Metastatic Breast Carcinoma in the Brain (tissue), 10 donors: ENCODE measurements around a stretch of chr1.

DNA sequence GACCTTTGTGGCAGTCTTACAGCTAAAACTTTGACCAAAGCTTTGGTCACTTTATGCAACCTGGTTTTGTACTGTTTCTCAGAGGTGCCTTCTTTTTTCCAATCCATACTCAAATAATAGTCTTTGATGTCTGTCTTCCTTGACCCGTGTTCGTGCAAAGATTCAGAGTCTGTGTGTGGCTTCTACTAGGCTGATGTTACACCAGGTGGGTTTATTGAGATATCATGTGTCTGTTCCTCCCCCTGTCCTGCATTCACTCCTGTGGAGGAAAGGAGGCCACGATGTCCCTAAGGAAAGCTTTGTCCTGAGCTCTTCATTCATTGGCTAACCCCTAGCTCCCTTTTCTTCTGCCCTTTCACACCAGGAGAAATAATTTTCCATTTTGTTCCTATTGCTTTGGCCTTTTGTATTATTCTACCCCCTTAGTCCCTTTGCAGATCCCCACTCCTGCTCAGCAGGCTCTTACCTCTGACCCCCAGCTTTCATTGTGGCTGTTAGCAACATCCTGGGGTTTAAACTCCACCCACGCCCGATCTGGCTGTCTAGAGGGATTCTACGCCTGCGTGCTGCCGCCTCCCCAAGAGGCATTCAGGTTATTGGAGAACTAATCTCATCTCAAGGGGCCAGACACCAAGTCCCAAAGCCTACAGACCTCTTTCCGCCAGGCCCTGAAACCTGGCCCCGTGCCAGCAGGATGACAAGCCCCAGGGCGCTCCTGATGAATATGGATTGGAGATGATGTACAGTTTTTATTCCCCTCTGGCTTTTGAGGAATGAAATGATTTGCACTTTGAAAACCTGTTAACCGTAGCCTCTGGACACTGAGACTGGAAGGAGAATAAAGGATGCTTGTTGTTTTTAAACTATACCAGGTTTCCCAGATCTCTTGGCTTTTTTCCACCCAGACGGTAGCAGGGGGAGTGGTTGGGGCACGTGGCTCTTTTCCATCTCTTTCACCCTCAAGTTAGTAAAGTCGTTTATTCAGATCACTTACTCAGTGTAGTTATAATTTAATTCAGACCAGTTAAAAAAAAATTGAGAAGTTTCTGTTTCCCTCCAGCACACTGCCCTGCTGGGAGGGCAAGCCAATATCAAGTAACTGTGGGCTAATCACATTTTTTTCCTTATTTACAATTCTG lies 14.6 kb upstream of the IKBKE start:
- PRO-cap, 10 experiments, result no peak in any of the 10 experiments

GRCh38 chr1:206563381-206564081 lies 48.7 kb downstream of the EIF2D start:
- PRO-cap, 10 experiments, result no peak in any of the 10 experiments

DNA sequence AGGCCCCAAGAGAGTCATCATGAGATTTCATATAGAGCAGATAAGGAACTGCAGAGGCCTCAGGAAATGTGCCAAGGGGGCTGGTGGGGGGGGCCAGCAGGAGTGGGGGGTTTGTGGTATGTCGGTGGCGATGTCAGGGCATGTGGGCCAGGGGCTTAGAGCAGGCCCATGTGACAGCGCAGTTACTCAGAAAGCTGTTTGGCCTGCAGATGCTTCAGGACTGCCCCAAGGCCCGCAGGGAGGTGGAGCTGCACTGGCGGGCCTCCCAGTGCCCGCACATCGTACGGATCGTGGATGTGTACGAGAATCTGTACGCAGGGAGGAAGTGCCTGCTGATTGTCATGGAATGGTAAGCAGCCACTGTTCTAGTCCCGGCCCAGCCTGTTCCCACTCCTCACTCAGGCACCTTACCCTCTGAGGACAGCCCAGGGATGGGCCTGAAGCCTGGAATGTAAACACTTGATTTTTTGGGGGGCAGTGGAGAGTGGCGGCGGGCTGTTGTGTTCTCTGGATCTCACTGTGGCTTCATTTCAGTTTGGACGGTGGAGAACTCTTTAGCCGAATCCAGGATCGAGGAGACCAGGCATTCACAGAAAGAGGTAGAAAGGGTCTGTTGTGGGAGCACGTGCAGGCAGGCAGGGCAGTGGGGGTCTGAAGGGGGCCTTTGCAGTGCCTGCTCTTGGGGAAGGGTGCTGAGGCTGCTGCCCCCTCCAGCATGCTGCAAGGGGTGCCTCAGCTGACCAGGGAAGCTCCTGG lies 41.9 kb upstream of the IL19 start:
- PRO-cap, 10 experiments, result no peak in any of the 10 experiments

DNA sequence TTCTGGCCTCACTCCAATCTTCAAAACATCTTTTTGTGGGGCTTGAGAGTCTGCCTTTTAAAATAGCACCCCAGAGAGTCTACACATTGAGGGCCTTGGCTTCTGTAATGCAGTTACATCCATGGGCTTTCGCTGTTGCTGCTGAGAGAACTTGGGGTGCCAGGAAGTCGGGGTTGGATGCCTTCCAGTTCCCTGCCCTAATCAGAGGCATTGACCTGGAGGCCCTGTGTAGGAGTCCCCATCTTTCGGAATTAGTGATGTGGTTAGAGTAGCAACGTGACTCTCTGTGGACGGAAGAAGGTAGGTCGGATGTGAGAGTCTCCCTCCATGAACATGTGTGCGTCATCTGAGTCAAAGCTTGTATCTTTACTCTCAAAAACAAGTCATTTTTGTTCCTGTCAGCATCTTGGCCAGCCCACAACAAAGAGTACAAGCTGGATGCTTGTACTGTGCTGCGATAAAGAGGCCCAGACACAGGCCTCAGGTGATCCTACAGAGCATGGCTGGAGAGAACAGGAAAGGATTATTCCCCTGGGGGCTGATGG lies 30.9 kb upstream of the IL10 start:
- PRO-cap, 10 experiments, result no peak in any of the 10 experiments

DNA sequence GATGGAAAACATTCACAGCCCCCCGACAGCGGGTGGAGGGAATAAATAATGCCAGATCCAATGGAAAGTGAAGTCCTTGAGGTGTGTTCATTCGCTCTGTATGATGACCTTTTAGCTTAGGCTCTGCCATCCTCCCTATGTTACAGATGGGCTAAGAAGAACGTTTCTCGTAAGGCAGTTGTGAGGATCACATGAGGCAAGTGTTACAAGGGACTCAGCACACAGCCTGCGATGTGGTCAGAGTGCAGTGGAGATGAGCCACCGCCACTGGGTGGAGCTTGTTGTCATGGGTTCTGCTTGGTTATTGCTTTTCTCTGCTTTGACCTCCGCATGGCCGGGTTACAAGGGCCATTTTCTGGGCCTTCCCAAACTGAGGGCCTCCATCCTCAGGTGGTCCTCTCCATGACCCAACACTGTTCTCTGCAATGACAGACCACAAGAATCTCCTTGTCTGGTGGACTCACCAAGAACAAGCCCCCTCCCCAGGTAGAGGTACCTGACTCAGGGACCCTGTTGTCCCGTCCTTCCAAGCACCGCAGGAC lies 3.6 kb upstream of the FCMR start:
- PRO-cap, 10 experiments, result no peak in any of the 10 experiments

DNA sequence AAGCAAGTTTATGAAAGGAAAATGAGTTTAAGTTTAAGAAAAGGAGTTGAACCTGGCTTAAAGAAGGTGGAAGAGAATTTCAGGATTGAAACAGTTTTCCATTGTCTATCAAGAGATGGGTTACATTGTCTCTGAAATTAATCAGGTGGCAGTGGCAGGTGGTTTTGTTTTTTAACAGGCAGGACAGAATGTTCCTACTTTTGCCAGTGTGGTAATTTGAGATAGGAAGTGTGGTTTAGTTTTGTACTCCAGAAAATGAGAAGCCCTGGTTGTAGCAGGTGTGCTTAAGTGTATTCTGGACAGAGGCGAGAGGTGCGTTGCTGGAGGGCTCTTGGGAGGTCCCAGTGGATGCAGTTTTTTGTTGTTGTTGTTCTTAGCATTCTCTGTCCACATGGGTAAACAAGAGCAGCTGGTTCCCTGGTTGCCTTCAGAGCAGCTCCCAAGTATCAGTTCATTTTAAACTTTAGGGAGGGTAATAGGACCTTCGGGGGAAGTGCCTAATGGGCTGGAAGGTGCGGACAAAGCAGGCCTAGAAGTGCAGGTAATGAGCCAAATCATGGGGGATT lies 5.8 kb downstream of the PFKFB2 start:
- PRO-cap, 10 experiments, result no peak in any of the 10 experiments

DNA sequence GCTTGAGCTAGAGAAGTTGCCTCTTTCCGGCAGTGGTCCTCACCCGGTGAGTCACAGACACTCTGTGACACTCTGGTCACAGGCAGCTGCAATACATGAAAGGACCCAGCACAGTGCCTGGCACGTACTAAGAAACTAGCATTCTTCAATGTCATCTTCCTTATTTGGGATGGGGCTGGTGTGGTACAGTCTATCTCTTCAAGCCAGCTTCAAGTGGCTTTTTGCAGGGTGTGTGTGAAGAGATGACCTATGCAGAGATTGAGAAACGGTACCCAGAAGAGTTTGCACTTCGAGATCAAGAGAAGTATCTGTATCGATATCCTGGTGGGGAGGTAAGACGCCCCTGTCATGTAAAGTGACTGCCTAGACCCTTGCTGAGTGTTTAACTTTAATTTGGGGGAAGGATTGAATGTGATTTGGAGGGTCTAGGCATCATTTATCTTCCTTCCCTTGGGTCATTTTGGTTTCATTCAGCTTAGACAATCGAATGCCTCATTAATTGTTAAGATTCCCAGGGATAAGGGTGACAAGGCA lies 16.2 kb downstream of the PFKFB2 start:
- PRO-cap, 10 experiments, result no peak in any of the 10 experiments

- PRO-cap, 10 experiments, result no peak in any of the 10 experiments
Measured at GRCh38 chr1:207104644-207104908, 543 bp downstream of the C4BPA start.

DNA sequence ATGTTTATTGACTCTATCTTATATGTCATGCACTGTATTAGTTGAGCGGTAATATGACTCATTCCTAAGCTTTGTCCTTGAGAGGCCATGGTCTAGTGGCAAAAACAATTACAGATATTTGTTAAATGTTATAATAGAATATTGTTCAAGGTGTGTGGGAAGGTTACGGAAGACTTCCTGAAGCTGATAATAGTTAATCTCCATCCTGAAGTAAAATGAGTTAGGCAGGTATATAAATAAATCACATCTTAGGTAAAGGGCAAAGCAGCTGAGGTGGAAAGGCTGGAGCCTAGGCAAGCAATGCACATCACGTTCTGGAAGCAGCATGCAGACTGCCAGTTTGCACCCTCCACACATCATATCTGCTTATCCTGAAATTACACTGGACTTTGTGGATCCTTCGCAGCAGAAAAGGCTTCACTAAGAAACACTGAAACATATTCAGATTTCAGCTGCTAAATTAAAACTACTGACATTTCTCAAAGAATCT lies 16.4 kb upstream of the CD55 start:
- PRO-cap, 10 experiments, result peak in 1 of 10 experiments; most common plus-strand start position 305 of the sequence (in 1)

DNA sequence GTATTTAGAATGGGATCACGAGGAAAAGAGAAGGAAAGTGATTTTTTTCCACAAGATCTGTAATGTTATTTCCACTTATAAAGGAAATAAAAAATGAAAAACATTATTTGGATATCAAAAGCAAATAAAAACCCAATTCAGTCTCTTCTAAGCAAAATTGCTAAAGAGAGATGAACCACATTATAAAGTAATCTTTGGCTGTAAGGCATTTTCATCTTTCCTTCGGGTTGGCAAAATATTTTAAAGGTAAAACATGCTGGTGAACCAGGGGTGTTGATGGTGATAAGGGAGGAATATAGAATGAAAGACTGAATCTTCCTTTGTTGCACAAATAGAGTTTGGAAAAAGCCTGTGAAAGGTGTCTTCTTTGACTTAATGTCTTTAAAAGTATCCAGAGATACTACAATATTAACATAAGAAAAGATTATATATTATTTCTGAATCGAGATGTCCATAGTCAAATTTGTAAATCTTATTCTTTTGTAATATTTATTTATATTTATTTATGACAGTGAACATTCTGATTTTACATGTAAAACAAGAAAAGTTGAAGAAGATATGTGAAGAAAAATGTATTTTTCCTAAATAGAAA lies 38.5 kb downstream of the CD55 start:
- PRO-cap, 10 experiments, result no peak in any of the 10 experiments

DNA sequence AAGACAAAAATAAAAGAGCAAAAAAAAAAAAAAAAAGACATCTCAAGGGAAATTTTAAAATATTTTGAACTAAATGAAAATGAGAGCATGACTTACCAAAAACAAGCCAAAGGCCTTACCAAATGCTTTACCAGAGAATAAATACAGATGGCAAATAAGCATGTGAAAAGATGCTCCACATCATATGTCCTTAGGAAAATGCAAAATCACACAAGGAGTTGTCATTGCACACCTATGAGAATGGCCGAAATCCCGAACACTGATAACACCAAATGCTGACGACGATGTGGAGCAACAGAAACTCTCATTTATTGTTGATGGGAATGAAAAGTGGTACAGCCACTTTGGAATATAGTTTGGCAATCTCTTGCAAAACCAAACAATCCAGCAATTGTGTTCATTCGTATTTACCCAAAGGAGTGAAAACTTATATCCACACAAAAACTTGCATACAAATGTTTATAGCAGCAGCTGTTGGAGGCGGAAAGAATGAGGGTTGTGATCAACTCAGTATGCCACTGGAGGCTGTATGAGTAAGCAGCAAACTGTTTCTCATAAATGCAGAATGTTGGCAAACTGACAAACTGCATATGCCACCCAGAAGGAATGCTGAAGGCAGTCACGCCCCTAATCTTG lies 60.8 kb upstream of the CR2 start:
- PRO-cap, 10 experiments, result peak in 1 of 10 experiments; most common minus-strand start position 531 of the sequence (in 1)

DNA sequence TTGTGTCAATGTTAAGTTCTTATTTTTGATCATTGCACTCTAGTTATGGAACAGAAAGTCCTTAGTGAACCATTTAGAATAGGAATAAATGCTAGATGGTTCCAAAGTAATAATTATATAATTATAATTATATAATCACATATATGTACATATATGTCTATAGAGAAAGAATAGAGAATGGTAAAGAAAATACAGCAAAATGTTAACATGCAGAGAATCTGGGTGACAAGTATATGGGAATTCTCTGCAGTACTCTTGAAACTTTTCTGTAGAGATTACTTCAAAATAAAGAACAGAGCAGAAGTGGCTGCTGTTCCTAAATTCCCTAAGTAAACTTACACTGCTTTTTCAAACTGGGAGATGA lies 577 bp upstream of the CR2 start:
- PRO-cap, 10 experiments, result no peak in any of the 10 experiments

GRCh38 chr1:207589425-207590039 lies 55.4 kb upstream of the CR1L start:
- PRO-cap, 10 experiments, result peak in 1 of 10 experiments; most common minus-strand start chr1:207589628 (in 1)

DNA sequence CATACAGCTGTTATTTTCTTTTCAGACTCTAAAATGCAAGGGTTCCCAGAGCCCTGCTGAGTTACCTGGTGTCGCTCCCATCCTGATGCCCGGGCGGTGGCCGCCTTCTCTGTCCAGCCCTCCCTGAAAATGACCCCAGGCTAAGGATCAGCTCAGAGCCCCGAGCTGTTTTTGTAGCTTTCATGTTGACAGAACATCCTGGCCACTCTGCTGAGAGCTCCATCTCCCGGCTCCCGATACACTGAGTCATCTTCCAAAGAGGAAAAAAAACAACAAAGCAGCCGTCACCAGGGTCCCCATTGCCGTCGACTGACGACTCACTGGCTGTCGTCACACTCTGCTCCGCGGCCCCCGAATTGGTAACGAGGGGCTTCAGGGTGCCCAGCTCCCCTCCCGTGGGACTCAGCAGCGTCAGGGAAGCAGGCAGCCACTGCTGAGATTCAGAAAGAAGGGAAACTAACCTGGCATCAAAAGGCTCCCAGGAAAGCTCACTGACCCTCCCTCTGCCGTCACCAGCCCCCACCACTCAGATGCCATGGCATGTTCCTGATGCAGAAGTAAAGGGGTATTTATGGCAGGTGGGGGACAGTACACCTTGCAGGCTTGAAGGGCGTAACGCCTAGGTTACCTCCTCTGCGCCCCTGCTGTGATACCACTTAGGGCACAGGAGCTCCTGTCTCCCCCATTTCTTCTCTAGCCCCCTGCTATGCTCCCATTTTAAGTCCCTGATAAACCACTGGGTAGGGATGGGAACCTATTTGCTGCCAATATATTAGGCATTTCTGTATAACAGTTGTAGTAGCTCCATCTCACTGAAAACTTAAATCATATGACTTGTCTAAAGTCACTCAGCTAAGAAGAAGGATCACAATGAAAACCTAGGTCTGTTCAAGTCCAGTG lies 67.3 kb downstream of the CD46 start:
- PRO-cap, 10 experiments, result peak in 3 of 10 experiments; most common plus-strand start position 398 of the sequence (in 3); most common minus-strand start position 125 of the sequence (in 2)

DNA sequence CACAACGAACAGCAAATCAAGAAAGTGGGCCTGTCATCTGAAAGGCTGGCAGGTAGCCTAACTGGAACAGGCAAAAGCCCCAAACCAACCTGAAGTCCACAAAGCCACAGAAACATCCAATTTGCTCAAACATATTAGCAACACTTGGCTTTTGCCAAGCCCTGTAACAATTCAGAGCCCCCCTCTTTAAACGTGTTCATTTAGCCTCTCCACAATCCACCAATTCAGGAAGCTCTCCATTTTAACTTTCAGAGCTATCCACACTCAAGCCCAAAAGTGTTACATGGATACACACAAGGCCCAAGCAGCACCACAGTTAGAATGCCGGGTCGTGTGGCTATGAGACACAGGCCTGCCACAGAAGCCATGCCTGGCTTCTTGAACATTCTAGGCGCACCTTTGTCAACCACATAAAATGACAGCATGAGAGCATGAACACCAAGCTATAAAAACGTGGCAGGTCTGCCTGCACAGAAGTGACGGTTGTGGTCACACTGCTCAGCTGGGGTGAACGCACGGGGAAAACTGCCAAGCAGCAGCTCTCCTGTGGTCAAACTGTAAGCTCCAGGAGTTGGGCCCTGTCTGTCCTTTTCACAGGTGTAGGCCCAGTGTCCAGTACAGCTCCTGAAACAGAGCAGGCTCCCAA lies 49.3 kb downstream of the CD34 start:
- PRO-cap, 10 experiments, result peak in 1 of 10 experiments; most common plus-strand start position 476 of the sequence (in 1)

GRCh38 chr1:207872077-207872407 lies 38.9 kb downstream of the CD34 start:
- PRO-cap, 10 experiments, result no peak in any of the 10 experiments

DNA sequence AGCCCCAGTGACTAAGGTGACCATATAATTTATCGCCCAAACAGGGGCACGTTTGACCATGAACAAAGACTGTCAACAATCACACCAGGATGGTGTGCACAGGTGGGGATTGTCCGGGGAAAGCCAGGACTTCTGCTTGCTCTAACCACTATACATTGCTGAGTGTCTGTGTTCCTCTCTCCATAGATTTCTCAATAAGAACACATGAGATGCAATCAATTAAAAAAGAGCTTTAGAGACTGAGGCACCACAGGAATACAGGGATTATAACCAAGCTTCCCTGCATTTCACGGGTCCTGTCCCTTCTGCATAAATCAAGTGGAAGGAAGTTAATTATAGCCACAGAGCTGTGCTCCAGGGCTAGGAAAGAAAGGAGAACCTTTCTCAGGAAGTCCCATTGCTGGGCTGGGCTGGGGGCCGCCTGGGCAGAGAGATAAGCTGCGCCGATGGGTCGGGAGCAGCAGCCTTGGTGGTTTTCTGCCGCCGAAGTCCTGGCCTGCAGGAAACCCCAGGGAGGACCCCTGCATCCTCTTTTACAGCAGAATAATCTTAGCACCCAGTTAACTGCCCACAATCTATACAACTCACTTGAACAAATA lies 12.5 kb upstream of the CD34 start:
- PRO-cap, 10 experiments, result no peak in any of the 10 experiments

- PRO-cap, 10 experiments, result no peak in any of the 10 experiments
Measured at GRCh38 chr1:207992509-207992895, 81.6 kb upstream of the CD34 start.

DNA sequence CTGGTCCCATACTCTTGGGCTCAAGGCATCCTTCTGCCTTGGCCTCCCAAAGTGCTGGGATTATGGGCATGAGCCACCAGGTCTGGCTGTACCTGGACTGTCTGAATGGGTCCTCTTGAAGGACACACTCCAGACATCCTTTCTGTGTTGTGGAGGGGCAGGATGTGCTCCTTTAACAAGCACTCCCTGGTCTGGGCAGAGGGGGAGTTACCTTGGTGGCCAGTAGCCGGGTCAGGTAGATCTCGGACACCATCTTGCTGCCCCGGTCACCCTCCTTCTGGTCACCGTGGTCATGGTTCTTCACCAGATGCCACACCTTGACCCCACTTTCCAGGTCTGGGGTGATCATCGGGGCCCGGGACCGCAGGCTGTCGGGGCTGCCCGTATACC lies 122.2 kb upstream of the CD34 start:
- PRO-cap, 10 experiments, result no peak in any of the 10 experiments

GRCh38 chr1:208073273-208073553 lies 162.3 kb upstream of the CD34 start:
- PRO-cap, 10 experiments, result peak in 3 of 10 experiments; most common plus-strand start chr1:208073350 (in 3)